CMK (cell line): ENCODE measurements around a stretch of chr2.

DNA sequence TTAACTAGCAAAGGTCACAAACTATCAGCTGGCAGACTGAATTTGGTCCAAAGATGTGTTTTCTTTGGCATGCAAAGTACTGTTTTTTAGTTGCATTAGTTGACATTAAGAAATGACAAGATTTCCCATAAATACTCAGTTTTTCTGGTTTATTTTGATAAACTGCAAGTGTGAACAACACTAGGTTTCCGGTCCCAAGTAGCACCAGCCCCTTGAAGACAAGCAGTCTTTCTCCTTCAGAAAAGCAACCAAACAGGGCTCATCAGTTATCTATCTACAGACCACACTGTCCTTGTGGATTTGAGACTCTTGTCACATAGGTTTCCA is 35.5 kb downstream of the SLC25A12 start:
- RRBS, result no CpG with 5 or more reads among the region's 1 CpG

DNA sequence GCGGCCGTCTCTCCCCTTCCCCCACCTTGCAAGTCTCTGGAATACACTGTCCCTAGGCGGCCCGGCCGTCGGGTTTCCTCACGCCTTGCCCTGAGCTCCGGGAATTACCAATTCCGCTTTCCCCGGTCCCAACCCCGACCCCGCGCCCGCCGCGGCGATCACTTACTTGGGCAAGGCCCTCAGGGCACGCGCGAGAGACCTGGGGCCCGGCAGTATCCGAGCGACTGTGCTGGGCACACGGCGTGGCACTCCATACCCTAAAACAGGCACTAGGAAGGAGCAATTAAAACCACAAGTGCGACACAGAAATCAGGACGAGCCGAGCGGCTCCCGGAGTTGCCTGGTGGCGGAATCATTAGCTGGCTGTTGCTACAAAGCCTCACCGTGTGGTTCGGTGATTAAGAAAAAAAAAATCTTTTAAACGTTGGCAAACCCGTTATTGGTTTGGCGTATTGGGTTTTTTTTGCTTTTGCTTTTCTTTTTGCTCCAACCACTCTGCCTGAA is 2.1 kb upstream of the DLX1 start:
- RRBS, result 22% methylated on average over 20 of the region's 36 CpGs

DNA sequence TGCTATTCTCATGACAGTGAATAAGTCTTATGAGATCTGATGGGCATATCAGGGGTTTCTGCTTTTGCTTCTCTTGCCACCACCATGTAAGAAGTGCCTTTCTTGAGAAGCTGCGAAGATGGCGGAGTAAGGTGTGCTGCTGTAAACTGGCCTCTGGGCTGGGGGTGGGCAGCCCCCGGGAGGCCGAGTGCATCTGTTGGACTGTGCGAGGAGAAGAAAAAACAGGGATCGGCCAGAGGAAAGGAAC is 62.2 kb upstream of the DLX2 start:
- RRBS, result no CpG with 5 or more reads among the region's 6 CpGs

DNA sequence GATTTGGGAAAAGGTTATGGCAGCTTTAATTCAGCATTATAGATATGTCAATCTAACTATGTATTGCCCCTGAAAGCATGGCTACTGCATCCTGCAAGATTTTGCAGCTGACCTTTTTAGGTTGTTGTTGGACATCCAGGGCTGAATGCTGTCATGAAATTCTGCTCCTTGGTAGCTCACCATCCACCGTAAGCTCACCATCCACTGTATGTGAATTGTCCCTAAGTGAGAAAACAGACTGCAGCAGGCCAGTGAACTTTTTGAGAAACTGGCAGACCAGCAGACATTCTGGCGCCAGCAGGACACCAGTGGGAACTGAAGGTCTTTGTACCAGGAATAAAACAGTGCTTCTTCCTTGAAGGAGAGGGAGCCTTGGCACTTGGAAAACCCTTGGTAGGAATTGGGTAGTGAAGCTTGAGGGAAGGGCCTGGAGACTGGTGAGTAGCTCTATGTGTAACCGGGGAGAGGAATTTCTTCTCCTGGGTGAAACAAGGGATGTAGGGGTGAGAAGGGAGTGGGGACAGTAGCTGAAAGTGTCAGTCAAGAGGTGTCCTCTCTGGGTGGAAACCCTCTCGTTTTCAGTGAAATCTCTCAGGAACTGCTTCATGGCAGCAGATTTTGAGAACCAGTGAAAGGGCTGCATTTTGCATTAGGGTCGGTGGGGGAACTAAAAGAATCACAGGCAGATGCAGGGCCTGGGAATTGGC is 131.3 kb upstream of the DLX2 start:
- RRBS, result no CpG with 5 or more reads among the region's 5 CpGs

DNA sequence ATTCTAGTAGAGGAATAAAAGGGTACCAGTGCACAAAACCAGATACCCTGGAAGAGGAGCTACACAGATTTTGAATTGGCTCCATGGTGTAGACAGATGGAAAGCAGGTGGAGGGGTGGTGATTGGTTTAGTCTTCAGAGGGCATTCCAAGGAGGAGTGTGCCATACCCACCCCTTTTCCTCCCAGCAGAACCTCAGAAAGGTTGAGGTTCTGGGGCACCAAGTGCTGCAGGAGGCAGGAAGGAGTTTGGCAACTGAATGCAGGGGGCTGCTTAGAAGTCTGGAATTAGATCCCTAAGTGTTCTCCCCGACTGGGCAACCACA is 88.2 kb upstream of the ITGA6 start:
- RRBS, result no CpG with 5 or more reads among the region's 1 CpG

- RRBS, result no CpG with 5 or more reads among the region's 3 CpGs
Measured at GRCh38 chr2:172374328-172374614, 53.1 kb upstream of the ITGA6 start.

DNA sequence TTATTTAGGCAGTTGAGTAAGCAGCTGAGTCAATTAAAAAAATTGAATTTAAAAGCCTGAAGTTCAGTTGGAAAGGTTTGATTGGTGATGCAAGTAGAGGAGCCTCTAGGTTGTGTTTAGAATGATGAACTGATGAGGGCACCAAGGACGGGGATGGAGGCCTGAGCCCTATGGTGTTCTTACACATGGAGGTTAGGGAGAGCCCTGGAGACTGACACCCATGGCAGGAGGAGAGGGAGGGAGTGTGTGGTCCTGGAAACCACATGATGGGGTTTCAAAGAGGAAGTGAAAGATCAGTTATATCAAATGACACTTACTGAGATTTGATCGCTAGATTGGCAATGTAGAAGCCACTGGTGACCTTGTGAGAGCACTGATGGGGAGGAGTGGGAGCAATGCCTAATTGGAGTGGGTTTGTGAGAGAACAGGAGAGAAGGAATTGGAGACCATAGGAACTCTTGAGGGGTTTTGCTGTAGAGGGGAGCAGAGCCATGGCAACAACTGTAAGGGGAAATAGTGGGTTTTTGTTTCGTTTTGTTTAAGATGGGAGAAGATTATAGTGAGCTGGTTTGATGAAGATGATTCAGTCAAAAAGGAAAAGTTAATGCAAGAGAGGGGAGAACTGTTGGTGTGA is 10.3 kb downstream of the ITGA6 start:
- RRBS, result no CpG with 5 or more reads among the region's 3 CpGs

- RRBS, result no CpG with 5 or more reads among the region's 11 CpGs
Measured at GRCh38 chr2:172453742-172454844, 26.7 kb downstream of the ITGA6 start.

DNA sequence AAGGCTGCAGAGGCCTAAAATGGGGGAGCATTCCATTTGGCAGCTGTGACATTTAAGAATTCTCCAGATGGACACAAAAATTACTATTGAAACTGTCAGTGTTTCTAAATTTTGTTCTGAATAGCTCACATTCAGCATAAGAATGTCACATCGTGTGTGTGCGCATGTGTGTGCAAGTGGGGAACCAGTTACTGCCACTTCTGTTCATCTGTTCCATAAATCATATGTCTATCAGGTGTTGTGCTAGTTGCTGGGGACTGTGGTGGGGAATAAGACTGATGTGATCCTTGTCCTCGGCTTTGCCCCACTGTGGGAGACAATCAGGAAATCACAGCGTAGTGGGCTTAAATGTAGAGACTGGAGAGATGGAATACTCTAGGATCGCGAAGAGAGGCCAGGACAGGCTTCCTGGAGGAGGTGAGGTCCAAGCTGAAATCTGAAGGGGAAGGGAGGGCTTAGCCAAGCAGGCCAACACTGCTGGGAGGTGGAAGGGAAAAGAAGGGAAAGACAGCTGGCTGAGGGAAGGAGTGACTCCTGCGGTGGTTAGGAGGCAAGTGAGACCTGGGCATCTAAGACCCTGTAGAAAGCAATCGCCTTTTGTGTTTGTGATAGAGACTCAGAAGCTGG is 55.4 kb downstream of the ITGA6 start:
- RRBS, result no CpG with 5 or more reads among the region's 8 CpGs

GRCh38 chr2:172492084-172492400 is 63.8 kb upstream of the PDK1 start:
- RRBS, result no CpG with 5 or more reads among the region's 2 CpGs

DNA sequence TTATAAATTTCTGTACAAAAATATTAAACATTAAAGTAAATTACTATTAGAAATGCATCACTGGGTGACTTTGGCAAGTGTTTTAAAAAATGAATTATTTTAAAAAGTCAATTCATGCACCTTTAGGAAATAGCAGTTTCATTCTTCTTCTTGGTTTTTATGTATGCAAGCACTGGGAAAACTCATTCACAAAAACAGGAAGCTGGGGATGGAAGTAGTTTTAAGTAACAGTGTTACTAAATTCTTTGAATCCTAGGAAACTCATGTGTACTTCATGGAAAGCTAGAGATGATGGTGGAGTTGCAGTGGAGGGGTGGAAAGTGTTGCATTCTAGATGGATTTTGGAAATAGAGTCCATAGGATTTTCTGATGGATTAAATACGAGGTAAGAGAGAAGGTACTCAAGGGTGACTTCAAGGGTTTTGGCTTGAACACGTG is 142.7 kb upstream of the MAP3K20 start:
- RRBS, result no CpG with 5 or more reads among the region's 2 CpGs

DNA sequence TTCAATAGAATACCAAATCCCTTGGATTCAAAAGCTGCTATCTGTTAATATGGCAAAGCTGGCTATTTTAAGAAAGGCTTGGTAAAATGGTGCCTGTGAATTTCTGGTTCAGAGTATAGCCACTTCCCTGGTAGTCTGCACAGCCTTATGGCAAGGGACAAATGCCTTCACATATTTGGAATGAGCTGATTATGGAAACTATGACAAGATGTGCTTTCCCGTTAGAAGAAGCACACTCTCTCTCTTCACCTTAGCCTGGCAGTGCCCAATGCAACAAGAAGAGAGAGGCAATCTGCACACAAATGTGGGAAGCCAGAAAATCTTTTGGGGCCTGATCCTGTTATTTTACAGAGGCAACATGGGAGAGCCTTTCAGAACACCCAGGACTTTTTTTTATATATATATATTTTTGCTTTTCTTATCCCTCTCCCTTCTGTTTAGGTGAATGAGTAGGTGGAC is 47.5 kb upstream of the MAP3K20 start:
- RRBS, result no CpG with 5 or more reads among the region's 1 CpG

- RRBS, result no CpG with 5 or more reads among the region's 11 CpGs
Measured at GRCh38 chr2:173043428-173044017, 32.1 kb upstream of the MAP3K20 start.

DNA sequence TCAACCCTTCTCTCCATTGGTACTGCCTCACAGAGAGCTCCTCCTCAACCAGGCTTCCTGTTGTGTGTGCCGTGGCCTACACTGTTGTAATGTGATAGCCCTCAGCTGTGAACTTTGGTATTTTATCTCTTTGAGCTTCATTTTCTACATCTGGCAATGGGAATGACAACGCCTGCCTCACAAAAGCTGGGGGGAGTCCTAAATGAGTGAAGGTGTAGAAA is 16.9 kb upstream of the MAP3K20 start:
- RRBS, result no CpG with 5 or more reads among the region's 2 CpGs

DNA sequence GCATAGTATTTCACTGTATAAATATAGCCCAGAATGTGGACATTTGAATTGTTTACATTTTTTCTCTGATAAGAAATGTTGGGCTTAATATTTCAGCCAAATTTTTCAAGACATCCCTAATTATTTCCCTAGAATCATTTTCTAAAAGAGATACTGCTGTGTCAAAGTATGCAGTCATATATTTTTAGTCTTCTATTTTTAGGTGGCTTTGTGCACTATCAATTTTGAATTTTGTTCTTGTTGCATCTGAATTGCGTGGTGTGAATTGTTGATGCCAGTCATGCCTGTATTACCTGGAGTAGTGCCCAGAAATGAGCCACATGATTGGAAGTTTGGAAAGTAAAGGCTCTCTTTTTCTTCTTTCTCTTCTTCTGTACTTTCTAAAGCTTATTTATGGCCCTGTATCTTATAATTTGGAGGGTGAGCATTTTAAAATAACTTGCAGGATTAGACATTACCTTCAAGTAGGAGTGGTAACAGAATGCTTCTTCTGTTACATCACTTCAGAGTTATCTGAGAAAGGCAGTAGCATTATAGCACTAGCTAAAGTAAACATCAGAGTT is 112.2 kb downstream of the MAP3K20 start:
- RRBS, result no CpG with 5 or more reads among the region's 1 CpG

- RRBS, result no CpG with 5 or more reads among the region's 9 CpGs
Measured at GRCh38 chr2:173211937-173212503, 136.4 kb downstream of the MAP3K20 start.

DNA sequence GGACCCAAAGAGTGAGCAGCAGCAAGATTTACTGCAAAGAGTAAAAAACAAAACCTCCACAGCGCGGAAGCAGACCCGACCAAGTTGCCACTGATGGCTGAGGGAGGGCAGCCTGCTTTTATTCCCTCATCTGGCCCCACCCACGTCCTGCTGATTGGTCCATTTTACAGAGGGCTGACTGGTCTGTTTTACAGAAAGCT is 72.8 kb upstream of the CDCA7 start:
- RRBS, result no CpG with 5 or more reads among the region's 4 CpGs

DNA sequence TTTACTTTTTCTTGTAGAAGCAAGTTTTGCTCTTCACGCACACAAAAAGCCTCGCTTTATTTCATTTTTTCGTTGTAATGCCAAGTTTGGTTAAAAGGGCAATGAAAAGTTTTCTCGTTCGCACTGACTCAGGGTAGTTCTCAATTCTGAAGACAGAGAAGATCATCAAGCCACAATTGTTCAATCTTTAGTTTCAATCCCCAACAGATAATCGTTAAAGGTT is 775 bp upstream of the CDCA7 start:
- RRBS, result no CpG with 5 or more reads among the region's 6 CpGs

GRCh38 chr2:173904091-173905092 is 60.8 kb downstream of the SP3 start:
- RRBS, result no CpG with 5 or more reads among the region's 13 CpGs